Colon Carcinoma Metastatic in the Brain (tissue), 2 donors: ENCODE data around the gene CCDC169.

GRCh38 chr13:33092494-33092985, 76.3 kb downstream of the KL start:
- PRO-cap, 2 experiments = no peak in any of the 2 experiments

- PRO-cap, 2 experiments = no peak in any of the 2 experiments
Measured at GRCh38 chr13:33182750-33183321, 102.7 kb downstream of the STARD13 start.

- PRO-cap, 2 experiments = no peak in any of the 2 experiments
Measured at GRCh38 chr13:33248543-33249084, 36.9 kb downstream of the STARD13 start.

DNA sequence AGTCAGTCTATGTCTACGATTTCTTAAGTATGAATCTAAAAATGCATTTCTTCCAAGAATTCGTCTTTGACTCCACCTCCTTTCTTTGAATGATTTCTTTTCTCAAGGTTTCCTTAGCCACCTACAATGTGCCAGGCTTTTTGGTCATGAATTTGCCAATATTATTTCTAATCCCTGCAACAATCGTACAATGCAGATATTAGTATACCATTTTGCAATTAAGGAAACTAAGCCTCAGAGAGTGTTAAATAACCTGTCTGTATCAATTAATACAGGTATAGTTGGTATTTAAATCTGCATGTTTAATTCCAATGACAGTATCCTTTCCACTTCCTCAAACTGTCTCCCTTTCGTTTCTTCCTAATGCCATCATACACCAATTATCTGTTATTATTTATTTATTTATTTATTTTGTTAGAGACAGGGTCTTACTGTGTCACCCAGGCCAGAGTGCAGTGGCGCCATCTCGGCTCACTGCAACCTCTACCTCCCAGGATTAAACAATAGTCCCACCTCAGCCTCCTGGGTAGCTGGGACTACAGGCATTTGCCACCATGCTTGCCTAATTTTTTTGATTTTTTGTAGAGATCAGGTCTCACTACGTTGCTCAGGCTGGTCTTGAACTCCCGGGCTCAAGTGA, 36.0 kb downstream of the STARD13 start:
- PRO-cap, 2 experiments = no peak in any of the 2 experiments

GRCh38 chr13:33284754-33285401, 677 bp downstream of the STARD13 start:
- PRO-cap, 2 experiments = no peak in any of the 2 experiments

- PRO-cap, 2 experiments = no peak in any of the 2 experiments
Measured at GRCh38 chr13:33316078-33316583, 30.6 kb upstream of the STARD13 start.

DNA sequence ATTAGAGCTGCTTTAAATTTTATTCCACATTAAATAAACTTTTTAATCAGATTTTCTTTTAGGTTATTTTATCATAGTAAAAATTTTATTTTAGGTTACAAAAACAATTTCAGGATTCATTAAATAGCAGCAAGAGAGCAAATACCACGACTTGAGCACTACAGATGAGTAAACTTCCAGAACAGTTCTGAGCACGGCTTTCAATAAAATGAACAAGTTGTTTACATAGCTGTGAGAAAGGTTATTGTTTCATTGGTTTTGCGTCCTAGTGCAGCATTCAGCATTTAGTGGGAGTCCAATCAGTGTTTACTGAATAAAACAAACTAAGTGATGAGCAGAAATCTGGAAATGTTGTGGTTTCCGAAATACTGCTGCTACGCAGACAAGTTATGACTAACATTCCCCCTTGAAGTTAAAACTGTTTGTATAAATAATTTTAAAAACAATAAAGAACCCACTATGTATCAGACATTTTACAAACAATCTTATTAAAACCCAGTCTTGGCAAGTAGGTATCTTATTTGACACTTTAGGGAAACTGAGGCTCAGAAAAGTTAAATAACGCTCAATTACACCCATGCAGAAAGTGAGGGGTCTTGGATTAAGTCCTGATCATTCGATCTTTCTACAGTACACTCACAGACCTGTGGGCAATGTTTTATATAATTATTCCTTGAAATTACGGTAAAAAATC, 251.5 kb upstream of the STARD13 start:
- PRO-cap, 2 experiments = no peak in any of the 2 experiments

DNA sequence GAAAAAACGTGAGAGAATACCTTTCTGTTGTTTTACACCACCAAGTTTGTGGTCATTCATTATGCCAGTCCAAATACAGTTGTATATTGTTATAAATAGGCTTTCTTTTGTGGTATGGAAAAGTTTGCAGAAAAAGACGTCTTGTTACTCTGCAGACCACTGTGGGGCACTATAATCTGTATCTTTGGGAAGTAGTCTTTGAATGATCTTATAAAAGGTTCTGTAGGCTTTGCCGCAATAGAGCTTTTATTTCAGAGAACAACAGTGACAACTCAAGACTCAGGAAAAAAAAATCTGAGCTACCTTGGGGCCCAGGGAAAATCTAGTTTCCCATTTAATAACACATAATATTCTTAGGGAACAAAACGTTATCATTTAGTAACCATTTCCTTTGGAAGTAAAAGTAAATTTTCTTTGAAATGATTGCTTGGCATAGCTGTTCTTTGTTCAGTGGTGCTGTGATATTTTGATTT, 17.7 kb upstream of the RFC3 start:
- PRO-cap, 2 experiments = no peak in any of the 2 experiments

DNA sequence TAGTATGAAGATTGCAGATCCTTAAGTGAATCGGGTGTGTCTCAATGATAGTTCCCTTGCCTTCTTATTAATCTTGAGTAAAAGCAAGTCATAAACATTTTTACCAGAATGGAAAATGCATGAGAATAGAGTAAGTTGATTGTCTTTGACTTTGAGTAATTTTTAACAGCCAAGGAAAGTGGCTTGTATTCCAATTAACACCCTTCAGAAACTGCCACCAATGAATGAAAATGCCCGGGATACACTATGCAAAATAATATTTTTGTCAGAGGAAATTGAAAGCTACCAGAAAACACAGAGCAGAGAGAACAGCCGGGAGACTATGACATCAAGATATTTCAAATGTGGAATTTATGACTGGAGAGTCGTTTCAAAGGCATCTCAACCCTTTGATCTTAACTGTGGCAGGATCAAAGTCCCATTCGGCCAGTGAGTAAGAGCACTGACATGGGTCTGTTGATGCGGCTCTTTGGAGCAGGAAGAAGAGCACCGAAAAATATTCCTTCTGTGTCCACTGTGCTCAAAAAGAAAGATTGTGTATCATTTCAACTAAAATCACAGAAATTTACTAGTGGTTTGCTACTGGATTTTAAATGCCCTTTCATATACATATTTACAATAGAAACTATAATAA, 201.8 kb downstream of the RFC3 start:
- PRO-cap, 2 experiments = no peak in any of the 2 experiments

GRCh38 chr13:35157076-35157520, 215.0 kb downstream of the NBEA start:
- PRO-cap, 2 experiments = no peak in any of the 2 experiments

GRCh38 chr13:35733947-35734166, 257.4 kb upstream of the MAB21L1 start:
- PRO-cap, 2 experiments = no peak in any of the 2 experiments

DNA sequence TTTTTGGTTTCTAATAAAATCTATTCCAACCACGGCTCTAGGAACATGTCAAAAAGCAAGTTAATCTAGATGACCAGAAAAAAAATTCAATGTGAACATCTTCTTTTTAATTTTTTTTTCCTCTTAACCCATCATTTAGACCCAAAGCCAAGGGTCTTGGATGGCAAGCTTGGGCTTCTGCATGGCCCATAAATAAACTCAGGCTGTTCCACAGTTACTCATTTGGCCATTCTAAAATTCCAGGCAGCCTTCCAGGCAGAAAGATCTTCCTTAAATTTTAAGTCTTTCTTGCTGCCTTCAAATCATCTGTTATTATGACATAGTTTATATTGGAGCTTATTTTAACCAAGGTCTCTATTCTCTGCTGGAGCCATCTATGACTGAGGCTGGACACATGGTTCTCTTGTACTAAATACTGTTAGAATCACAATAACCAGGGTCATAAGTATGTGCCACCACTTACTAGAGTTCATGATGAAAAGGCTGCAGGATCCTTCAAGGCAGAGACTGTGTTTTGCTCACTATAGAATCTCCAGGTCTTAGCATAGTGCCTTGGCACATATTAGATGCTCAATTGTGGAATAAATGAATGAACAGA, 317.4 kb upstream of the MAB21L1 start:
- PRO-cap, 2 experiments = no peak in any of the 2 experiments

- PRO-cap, 2 experiments = no peak in any of the 2 experiments
Measured at GRCh38 chr13:35839895-35840322, 291.3 kb downstream of the DCLK1 start.

GRCh38 chr13:35979217-35980029, 151.8 kb downstream of the DCLK1 start:
- PRO-cap, 2 experiments = no peak in any of the 2 experiments

DNA sequence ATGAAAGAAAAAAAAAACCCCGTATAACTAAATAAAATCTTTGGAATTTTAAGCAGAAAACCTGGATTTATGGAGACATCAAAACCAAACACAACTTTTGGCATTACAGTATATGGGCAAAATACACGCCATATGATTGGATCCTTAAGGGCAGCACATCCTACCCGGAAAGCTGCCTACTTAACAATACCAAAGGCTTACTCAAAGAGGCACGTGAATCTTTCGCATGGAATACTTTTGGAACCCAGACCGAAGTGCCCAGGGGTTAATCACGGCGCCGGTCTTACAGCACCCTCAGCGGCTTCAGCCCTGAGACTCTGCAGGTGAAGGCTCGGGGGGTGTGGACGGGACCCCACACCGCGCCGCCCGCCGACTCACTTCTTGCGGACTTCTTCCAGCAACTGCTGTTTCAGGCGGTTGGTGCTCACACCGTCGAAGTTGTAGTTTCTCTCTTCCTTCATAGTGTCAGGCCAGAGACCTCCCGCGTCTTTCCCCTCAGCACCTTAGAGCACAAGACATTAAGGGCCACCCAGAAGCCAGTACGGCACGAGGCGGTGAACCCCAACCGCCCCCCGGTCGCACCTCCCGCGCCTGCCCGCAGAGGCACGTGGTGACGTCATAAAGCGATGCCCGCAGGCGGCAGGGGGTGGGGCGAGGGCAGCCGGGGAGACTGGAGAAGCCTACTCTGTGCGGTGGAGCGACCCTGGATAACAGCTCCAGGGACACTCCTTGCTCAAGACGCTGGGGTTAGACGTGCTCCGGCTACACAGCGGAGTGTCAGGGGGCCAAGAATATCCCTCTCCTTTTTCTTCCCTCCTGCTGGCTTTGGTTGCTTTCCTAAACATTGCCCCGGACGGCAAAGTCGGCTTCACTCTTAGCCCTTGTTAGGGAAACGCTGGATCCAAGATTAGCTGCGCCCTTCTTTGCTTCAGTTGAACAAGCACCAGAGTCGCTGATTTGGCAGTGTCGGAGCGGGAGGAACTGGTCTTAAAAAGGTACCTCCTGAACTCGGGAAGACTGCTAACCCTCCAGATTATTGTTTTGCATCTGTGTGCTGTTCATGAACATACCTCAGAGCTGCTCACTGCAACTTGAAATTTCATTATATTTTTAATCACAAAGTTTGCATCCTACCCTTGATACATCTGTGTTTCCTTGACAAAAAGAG, at the start of gene CCDC169:
Gene CCDC169 (minus strand): TSS at position 556 of the 1,168 bp plus-strand sequence.
- PRO-cap, 2 experiments = no peak in any of the 2 experiments

GRCh38 chr13:36298427-36299252, 1.0 kb upstream of the CCDC169 start:
- PRO-cap, 2 experiments = no peak in any of the 2 experiments

GRCh38 chr13:36357329-36357623, 11.1 kb upstream of the SPART start:
- PRO-cap, 2 experiments = no peak in any of the 2 experiments

DNA sequence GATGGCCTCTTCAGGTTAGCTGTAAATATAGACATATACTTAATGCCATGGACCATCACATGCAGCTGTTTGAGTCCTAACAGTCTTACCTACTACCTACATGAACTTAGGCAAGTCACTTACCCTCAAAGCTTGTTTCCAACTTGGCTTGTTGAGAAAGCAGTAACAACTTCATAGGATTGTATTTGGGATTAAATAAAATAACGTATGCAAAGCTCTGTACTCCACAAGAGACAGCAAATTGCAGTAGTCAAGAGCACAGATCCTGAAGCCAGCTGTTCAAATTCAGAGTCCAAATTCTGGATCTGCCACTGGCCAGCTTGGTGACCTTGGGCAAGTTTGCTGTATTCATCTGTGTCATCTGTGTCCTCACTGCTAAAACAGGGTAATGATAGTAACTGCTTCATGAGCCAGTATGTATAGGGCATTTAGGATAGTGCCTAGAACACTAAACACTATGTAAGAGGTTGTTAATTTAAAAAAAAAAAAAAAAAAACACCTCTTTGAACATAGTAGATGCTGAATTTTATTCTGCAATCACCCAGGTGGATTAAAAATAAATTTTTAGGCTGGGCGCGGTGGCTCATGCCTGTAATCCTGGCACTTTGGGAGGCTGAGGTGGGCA, 13.4 kb upstream of the SPART start:
- PRO-cap, 2 experiments = no peak in any of the 2 experiments

DNA sequence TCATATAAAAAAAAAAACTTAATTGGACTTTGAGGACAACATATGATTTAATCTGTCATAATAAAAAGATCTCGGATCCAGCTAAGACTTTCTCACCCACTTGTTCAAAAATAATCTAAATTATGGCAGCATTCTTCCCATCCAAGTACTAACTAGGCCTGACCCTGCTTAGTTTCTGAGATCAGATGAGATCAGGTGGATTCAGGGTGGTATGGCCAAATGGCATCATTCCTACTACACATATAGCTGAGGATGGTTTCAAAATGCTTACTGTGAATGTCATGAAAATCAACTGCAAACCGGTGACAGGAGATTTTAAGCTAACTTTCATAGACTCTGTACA, 20.9 kb upstream of the RFXAP start:
- PRO-cap, 2 experiments = no peak in any of the 2 experiments

GRCh38 chr13:37579017-37579571, 19.5 kb downstream of the POSTN start:
- PRO-cap, 2 experiments = no peak in any of the 2 experiments